Airway epithelial cell (primary cell): ENCODE measurements around the genes NLRP4, TRAPPC2B, ZNF749, ZNF549 and ZNF135.

- RAMPAGE, long total RNA, result no peak
These were observed 2.0 kb downstream of the EPN1 start for GRCh38 chr19:55676836-55677635.

- RAMPAGE, long total RNA, result no peak
These were observed 25.8 kb downstream of the NLRP9 start for GRCh38 chr19:55712345-55712810.

DNA sequence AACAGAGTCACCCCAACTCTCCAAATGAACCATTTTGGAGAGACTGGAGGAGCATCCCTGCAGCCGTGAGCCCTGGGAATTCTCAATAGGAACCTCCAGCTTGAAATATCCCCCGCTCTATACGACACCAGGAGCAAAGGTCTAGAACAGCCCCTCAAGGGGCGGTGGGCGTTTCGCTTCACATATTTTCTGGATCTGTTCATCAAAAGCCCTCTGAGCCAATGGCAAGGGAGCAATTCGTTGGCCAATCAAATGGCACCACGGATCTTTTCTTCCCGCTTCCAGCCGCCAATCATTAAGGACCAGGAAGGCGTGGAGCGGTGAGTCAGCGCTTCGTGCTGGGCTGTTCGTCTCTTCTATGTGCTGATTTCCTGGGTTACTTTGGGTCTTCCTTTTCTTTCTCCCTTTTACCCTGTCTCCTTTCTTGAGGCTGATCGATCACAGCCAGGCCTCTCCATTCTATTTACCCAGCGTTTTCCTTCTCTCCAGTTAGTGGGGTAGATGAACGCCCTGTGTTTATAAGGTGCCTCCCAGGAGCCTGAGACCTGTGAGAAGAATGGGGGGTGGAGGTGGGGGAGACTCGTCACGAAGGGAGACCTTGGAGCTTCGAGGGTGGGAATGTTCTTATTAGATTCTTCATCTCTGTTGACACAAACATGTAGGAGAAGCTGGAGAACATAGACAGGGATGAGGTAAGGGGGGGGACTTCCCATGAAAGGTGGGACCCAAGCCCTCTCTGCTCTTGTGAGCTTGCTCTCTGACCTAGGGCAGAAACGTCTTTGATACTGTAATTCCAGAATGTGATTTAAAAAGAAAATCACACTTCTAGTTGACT lies at the start of gene NLRP4:
TSS of gene NLRP4 (plus strand) at position 298 of the 835 bp plus-strand sequence.
- RAMPAGE, long total RNA, result no peak

- RAMPAGE, long total RNA, result no peak
These were observed 8.6 kb downstream of the ZSCAN5A start for GRCh38 chr19:56305891-56306510.

- RAMPAGE, long total RNA, result no peak
These were observed 7.2 kb upstream of the ZSCAN5A start for GRCh38 chr19:56321861-56322228.

- RAMPAGE, long total RNA, result no peak
These were observed 75.4 kb downstream of the PEG3 start for GRCh38 chr19:56765200-56765504.

- RAMPAGE, long total RNA, result no peak
These were observed 60.1 kb upstream of the PEG3 start for GRCh38 chr19:56900405-56901231.

DNA sequence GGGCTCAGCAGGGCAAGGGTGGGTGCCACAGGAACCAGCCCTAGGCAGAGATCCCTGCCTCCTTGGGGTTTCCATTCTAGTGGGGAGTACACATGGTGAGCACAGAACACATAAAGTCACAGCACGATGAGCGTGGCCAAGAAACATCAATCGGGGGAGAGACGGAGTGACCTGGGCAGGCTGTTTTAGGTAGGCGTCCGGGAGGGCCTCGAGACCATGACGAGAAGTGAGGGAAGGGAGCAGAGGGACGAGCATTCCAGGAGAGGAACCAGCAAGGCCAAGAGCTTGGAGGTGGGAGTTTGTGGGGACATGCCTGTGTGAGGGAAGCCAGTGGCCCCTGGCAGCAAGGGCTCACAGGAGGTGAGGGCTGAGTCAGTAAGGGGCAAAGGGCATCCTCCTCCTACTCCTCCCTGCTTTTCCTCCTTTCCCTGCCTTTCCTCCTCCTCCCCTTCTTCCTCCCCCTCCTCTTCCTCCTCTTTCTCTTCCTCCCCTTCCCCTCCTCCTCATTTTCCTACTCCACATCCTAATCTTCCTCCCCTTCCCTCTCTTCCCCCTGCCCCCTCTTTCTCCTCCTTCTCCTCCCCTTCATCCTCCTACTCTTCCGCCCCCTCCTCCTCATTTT lies 126.4 kb upstream of the PEG3 start:
- RAMPAGE, long total RNA, result no peak

DNA sequence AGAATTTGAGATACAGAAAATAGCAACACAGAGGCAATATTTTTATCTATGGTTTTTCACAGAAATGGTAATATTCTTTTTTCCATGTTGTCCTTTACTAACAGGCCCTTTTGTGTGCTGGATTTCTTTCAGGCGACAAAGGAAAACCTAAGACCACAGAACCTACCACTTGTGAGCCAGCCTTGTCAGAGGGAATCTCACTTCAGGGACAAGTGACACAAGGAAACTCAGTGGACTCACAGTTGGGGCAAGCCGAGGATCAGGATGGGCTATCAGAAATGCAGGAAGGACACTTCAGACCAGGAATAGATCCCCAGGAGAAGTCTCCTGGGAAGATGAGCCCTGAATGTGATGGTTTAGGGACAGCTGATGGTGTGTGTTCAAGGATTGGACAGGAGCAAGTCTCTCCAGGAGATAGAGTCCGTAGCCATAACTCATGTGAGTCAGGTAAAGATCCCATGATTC lies 19.6 kb upstream of the AURKC start:
- RAMPAGE, long total RNA, result no peak

DNA sequence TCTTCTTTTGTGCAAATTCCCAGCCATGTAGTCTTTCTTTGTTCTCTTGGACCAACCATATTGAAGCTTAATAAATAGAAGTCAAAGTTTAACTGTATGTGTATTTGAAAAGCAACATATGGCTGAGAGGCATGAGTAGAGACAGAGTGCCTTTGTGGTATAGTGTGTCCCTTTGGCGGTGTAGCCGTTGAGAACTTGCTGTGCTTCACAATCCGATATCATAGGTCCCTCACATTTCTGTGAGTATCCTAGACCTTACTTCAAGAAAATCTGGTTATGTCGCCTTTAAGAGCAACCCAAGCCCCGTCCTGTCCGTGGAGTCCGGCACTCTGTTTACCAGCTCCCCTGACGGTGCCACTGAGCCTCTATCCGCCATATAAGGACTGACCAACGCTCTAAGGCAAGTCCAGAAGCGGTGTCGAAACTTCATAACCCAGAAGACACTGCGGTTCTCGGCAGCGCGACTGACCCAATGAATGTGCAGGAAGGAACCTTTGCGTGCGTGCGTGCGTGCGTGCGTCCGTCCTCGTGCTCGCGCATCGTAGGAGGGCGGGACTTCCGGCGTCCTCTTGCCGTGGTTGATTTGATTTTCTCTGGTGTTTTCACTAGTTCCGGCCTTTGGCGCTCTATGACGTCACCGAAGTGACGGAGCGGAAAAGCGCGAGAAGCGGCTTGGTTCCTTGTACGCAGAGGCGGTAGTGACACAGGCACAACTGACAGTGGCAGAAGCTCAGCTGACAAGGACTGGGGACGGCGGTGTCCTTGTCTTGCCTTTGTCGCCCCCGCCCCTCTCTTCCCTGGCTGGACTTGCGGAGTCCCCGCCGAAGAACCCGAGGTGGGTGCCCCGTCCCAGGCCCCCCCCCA lies at the start of gene TRAPPC2B:
TSS of gene TRAPPC2B (plus strand) at position 683 of the 864 bp plus-strand sequence.
- RAMPAGE, long total RNA, result start-site peak on the plus strand centred at position 669 of the sequence, 77 bp wide, 481 and 78 reads in 2 replicates

DNA sequence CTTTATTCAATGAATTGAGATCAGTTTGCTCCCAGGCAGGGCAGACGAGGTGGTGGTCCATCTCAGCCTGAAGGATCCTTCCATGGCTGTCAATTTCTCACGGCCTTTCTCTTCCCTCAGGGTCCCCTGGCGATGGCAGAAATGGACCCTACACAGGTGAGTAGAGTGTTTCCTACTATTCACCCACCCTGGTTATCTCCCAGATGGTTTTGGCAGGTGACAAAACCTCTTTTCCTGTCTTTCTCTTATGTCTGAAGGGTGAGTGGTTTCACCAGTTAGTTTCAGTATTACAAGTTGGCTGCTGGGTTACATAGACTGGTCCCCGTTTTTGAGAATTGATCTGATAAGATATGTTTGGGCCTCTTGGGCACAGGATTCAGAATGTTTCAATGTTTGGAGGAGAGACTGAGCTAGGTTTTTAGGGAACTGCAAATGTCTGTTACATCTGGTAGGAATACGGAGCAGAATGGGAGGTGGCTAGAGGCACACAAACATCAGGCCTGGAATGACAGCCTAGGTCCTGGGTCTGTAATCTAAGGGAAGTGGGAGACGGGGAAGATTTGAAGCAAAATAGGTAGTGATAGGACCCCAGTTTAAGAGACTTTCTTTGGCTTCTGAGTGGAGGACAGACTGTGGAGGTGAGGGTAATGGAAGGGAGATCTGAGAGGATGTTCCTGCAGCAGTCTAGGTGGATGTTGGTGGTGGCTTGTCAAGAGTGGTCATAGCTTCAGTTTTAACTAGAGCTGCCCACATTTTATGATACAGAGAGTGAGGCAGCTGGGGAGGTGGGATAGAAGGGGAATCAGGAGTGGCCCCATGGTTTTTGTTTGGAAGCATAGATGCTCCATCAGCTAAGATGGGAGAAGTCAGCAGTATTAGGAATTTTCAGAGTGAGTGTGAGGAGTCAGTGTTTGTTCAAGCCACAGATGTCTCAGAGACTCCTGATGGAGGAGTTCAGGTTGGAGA lies 4.7 kb downstream of the ZNF548 start:
- RAMPAGE, long total RNA, result no peak

DNA sequence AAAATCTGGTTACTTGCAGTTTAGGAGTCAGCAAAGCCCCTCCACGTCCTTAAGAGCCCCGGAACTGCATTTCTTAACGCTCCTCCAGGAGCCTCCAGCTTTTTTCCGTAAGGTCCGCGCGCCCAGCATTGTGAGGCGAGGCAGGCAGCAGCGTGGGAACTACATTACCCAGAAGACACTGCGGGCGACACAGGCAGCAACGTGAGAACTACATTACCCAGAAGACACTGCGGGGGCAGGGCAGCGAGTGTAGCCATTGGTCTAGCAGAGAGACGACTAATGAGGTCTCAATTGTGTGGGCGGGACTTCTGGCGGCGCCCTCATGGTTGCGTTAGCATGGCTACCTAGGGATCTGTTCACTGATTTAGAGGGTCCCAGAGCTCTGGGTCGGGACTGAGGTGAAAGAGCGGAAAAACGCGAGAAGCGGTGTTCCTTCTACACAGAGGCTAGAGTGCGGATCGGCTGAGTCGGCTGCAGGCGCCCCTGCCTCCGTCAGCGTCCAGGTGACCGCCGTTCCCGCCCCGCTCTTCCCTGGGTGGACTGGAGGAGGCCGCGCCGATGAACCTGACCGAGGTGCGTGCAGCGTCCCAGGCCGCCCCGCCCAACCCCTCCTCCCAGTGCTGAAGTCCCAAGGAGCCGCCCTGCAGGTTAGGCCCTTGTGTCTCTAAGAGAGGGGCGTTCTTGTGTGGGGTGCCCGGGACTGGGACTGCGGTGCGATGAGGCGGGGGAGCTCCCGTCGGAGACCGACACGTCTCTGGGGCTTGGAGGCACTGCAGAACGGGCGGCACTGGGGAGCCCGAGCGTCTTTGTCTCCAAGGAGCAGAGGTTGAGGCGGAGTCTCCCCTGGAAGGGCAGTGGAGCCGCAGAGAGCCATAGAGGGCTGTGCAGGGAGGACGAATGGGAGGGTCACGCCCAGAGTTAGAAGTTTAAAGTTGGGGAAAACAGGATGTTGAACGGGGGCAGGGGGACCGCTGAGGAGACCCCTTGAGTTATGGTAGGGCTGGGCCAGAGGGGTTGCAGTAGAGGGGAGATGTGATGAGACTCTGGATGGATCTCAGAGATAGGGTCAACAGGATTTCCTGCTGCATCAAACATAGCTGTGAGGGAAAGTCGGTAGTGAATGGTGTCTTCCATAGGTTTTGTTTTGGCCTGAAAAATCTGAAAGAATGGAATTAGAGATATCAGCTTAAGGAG lies at the start of gene ZNF749:
TSS of gene ZNF749 (plus strand) at position 305 of the 1,194 bp plus-strand sequence.
- RAMPAGE, long total RNA, result start-site peak on the plus strand centred at position 326 of the sequence, 12 bp wide, 37 and 31 reads in 2 replicates

DNA sequence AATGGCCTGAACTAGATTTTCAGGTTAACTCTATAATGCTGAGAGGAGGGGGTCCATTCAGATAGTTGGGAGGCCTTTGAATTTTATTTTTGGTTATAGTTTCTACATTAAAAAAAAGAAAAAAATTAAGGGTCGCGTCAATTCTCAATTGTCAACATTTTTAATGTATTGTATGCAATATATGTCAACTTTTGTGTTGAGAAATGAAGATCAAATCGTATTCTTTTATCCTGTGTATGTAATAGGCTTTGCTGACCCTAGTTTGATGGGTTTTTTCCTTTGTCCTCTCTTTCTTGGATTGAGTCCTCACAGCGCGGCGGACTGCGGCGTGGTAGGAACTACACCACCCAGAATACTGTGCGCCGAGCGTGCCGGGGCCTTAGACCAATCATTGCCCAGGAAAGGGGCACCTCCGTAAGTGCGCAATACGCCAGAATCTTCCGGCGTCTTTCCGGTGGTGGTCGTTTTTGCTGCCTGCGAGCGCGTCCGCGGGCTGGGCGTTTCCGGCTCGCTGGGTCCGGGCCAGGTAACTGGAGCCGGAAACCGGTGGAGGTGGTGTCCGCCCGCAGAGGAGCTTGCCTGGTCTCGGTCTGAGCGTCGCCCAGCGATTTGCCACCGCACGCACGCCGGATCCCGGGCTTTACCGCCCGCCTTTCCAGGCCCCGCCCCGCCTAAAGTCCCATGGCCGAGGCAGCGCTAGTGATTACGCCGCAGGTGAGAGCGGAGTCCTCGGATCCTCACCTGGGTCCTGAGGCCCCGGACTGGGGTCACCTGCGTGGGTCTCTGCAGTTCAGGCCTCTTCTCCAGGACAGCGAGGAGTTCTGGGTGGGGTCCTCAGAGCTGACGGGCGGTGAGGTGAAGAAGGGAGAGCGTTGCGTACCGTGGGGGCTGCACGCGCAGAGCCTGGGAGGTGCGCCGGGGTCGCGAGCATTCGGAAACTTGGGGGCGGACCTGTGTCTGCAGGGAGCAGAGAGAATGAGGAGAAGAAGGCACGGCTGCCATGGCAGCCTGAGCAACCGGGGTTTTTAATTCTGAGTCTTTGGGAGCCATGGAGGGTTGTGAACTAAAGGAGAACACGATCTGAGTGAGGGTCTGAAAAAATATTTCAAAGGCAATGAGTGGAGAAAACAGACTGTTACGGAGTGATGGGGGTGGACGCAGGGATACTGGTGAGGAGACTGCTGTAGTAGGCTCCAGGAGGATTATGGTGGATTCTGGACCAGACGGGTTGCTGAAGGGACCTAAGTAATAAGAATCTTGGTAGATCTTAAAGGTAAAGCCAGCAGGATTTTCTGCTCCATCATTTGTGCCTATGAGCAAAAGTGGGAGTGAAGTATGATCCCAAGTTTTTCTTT lies at the start of gene ZNF549:
TSS of gene ZNF549 (plus strand) at position 464 of the 1,355 bp plus-strand sequence.
- RAMPAGE, long total RNA, result no peak

GRCh38 chr19:57537978-57538448 lies 10.9 kb downstream of the ZNF549 start:
- RAMPAGE, long total RNA, result no peak

GRCh38 chr19:57803493-57804548 lies 10.9 kb downstream of the ZNF552 start:
- RAMPAGE, long total RNA, result no peak

DNA sequence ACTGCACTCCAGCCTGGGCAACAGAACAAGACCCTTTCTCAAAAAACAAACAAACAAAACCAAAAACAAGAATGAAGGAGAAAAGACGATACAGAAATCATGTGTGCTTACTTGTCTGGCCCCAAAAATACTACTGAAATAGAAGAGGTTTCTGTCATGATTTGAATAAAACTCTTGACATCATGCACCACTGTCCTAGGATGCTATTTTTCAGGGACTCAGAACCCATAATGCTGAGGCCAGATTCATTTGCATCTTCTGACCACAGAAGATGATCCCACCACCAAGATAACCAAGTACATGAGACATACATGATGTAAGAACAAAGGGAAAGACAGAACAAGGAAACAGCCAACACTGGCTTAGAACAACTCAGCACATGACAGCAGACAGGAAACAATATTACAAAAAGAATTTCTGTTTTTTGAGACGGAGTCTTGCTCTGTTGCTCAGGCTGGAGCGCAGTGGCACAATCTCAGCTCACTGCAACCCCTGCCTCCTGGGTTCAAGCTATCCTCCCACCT lies 2.5 kb downstream of the ZNF552 start:
- RAMPAGE, long total RNA, result no peak

- RAMPAGE, long total RNA, result no peak
These were observed 803 bp downstream of the ZNF552 start for GRCh38 chr19:57813864-57814356.

DNA sequence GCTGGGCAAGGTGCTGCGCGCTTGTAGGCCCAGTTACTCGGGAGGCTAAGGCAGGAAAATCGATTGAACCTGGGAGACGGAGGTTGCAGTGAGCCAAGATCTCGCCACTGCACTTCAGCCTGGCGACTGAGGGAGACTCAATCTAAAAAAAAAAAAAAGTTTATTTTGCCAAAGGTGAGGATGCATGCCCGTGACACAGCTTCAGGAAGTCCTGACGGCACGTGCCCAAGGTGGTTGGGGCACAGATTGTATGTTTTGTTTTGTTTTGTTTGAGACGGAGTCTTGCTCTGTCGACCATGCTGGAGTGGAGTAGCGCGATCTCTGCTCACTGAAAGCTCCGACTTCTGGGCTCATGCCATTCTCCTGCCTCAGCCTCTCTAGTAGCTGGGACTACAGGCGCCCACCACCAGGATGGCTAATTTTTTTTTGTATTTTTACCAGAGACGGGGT lies 3.2 kb upstream of the ZNF552 start:
- RAMPAGE, long total RNA, result no peak

DNA sequence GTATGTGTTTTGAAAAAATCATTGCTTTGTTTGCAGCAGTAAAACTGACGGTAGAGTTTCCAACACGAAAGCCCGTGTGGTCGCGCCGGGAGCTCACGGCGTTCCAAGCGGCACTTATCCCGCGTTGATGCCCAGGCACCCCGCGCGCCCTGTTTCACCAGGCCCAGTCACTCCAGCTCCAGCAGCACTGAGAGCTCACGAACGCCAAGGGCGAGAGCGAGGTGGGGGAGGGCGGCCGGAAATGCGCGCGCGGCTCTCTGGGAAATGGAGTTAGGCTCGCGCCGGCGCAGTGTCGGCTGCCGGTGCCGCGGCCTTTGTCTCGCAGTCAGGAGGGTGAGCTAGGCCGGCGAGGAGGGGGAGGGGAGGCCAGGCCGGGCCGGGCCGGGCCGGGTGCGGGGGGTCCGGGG lies at the start of gene ZNF135:
TSS of gene ZNF135 (plus strand) at position 305 of the 407 bp plus-strand sequence.
- RAMPAGE, long total RNA, result no peak

DNA sequence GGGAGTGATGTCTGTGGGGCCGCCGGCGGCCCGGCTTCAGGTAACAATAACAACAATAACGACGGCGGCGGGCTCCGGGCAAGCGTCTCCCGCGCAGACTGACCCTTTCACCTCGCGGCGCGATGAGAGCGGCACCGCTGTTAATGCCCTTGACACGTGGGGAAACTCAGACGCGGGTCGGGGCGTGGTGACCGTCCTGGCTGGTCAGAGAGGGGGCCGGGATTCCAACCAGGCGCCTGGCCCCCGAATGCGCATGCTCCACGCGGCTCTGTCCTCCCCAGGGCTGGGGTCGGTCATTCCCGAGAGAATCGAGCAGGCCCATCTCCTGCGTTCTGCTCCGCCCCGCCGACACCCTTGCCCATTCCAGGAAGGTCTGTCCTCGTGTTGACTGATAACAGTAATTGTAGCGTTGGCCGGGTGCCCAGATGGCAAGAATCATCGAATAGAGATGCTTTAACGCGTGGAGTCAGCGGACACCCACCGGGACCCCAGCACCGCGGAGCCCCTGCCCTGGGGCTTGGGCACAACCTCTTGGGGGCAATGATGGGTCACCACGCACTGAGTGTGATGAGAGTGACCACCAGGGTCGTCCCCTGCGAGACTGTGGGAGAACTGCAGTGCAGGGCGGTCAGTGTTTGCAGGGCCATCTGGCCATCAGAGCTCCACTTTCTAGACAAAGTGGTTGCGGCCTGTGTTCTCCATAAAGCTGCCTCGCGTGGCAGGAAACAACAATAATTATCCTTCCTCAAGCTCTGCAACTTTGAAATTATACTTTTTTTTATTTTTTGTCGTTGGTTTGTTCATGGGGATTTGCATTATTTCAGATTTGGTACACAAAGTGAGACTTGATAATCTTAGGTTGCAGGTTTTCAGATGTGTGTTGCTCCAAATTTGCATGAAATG lies 604 bp downstream of the ZNF8 start:
- RAMPAGE, long total RNA, result no peak